SUDHL5 (cell line): ENCODE results near the genes CRACR2A, C12orf4, DYRK4 and KCNA5.

- PRO-cap: bidirectional peak, plus-strand start at chr12:3753236, minus-strand start at chr12:3753066
Measured at GRCh38 chr12:3752740-3753891, at the start of gene CRACR2A. TSS of gene CRACR2A (minus strand) at chr12:3753109.

DNA sequence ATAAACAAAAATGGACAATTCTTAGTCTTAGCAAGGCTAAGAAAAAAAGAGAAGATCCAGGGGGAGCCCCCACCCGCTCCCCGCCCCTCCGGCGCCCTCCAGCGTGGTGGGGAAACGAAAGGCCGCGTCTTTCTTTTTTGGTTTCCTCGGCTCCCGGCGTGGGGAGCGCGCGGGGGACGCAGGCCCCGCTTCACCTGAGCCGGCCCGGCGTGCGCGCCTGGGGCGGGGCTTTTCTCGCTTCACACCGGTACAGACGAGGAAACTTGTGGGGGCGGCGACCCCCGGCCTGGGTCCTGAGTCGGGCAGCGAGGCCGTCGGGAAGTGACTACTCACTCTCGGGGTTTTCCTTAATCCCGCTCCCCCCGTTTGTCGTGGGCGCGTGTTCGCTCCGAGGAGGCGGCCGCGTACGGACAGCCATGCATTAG is 34.5 kb downstream of the PARP11 start:
- PRO-cap: no peak

- PRO-cap: no peak
Measured at GRCh38 chr12:4012779-4013108, 139.5 kb upstream of the PARP11 start.

GRCh38 chr12:4148335-4148966 is 125.1 kb upstream of the CCND2 start:
- PRO-cap: no peak

DNA sequence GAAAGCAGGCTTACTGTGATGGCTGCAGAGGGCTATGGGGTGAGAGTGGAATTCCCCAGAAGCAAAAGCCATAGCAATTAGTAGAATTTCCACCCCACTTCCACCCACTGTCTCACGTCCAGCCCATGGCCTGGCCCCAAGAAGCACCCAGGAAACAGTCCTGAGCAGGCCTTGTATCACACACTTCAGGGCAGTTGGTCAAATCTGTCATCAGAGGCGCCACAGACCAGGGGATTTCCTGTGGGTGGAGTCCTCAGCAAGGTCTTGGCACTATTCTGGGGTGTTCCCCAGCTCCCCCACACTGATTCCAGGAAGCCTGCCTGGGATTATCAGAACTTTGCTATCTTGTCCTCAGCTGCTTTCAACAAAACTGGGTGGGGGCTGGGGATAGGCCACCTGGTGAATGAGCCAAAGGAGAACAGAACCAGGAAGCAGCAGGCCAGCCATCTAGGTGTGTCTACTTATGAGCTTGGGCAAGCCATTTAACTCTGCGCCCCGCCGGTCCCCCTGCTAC is 120.1 kb upstream of the CCND2 start:
- PRO-cap: no peak

- PRO-cap: no peak
Measured at GRCh38 chr12:4216938-4217482, 56.6 kb upstream of the CCND2 start.

GRCh38 chr12:4252609-4253073 is 20.9 kb upstream of the CCND2 start:
- PRO-cap: no peak

DNA sequence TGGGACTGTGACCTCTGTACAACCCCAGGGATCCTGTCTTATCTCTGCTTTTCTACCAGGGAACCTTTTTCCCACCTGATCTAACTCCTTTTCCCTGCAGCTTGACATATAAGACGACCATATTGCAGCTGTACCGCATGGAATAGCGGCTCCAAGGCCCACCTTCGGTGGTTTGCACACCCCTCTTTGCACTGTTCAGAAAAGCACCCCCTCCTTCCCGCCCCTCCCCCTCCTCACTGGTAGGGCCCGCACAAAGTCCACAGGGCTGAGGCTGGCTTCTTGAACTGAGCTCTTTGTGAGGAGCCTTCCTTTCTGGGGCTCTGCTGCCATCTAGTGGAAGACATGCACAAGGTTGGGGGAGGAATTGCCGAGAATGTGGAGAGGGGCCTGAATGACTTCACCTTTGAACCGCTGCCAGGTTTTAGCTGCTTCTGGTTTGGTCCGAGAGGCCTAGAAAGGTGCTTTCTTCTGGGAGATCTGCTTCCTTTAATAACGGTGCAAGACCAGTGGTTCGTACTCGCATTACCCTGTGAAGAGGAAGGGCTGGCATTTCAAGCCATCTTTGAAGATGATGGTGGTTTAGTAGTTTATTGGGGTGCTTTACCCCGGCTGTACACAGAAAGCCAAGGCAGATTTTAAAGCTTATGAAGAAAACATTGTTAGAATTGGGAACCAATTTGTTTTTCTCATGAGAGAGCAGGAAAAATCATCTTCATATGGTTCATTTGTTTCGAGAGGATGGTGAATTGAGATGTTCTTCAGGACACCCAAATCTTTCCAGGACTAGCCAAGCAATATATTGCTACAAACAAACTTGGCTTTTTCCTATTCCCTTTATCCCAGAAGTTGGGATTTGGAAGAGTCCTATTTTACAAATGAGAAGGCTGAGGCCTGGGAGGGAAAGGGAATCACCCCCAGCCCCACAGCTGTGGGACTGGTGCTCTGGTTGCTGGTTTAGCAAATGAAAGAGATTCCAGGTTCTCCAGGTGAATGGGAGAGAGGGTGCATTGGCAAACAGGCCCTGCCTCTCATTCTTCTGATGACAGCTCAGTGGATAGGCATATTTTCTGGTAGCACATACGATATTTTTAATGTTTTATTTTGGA is 3.6 kb downstream of the CCND2 start:
- PRO-cap: no peak

GRCh38 chr12:4537911-4538650 is at the start of gene C12orf4:
TSS of gene C12orf4 (minus strand) at chr12:4538469.
- PRO-cap: unidirectional peak, plus-strand start at chr12:4538287; unidirectional peak, minus-strand start at chr12:4538464; bidirectional peak, plus-strand start at chr12:4538844, minus-strand start at chr12:4538508

- PRO-cap: no peak
Measured at GRCh38 chr12:4561816-4562734, at the start of gene DYRK4. TSS of gene DYRK4 (plus strand) at chr12:4562208.

- PRO-cap: no peak
Measured at GRCh38 chr12:4701245-4701924, 18.8 kb upstream of the GALNT8 start.

DNA sequence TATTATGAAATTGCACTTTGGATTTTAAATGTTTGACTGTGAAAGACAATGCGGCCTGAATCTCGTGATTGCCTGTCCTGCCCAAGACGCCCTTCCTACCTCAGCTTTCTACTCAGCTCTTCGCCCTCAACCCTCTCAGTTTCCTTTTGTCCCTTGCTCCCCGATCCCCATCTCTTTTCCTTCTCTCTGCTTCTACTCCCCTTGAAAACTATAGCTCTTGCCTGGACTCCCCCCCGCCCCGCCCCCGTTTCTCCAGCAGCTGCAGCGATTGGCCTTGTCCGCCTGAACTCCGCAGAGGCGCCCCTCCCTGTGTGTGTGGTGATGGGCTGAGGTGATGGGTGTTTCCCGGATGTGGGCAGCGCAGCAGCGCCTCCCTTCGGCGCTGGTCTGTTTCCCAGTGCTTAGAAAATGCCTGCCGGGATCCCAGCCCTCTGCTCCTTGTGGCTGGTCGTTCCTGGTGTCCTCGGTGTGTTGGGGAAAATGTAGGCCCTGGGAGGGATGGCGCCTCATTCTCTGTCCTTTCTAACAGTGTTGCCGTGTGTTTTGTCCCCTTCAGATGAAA is 43.3 kb downstream of the GALNT8 start:
- PRO-cap: no peak

GRCh38 chr12:4911001-4911350 is 1.3 kb downstream of the KCNA1 start:
- PRO-cap: no peak

DNA sequence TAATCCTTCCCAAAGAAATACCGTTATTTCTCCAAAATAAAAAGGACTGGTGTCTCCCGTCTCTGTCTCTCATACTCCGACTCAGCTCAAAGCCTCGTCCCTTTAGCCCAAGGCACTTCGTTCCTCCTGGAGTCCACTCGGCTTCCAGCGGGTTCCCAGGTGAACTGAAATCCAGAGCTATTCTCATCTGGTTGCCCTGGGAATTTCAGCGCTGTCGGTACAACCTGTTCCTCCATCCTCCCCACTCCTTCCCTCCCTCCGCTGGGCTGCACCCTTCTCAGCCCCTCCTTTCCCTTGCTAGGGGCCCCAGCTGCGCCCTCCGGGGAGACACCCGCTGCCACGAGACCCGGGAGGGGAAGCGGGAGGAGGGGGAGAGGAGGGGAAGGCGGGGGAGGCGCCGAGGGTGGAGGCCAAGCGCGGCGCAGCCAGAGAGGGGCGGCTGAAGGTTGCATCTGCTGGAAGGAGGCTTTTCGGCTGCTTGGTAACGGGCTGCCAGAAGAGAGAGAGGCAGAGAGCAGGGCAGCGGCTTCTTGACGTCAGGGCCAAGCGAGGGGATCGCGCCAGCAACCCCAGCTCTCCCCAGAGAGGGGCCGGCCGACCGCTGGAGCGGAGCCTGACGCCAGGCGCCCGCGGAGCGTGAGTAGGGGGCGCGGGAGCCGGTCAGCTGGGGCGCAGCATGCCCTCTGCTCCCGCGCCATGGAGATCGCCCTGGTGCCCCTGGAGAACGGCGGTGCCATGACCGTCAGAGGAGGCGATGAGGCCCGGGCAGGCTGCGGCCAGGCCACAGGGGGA is at the start of gene KCNA5:
KCNA5 (plus strand) TSS at position 428 of the 792 bp plus-strand sequence.
- PRO-cap: no peak

- PRO-cap: no peak
Measured at GRCh38 chr12:5076581-5077105, 33.0 kb downstream of the KCNA5 start.

GRCh38 chr12:5080416-5080814 is 36.7 kb downstream of the KCNA5 start:
- PRO-cap: no peak

- PRO-cap: no peak
Measured at GRCh38 chr12:5138708-5139360, 95.2 kb downstream of the KCNA5 start.

DNA sequence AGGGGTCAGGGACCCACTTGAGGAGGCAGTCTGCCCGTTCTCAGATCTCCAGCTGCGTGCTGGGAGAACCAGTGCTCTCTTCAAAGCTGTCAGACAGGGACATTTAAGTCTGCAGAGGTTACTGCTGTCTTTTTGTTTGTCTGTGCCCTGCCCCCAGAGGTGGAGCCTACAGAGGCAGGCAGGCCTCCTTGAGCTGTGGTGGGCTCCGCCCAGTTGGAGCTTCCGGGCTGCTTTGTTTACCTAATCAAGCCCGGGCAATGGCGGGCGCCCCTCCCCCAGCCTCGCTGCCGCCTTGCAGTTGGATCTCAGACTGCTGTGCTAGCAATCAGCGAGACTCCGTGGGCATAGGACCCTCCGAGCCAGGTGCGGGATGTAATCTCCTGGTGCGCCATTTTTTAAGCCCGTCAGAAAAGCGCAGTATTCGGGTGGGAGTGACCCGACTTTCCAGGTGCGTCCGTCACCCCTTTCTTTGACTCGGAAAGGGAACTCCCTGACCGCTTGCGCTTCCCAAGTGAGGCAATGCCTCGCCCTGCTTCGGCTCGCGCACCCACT is 141.6 kb upstream of the NTF3 start:
- PRO-cap: no peak

- PRO-cap: no peak
Measured at GRCh38 chr12:5969068-5969420, 24.0 kb upstream of the ANO2 start.

GRCh38 chr12:6167667-6168313 is 32.4 kb upstream of the CD9 start:
- PRO-cap: unidirectional peak, minus-strand start at chr12:6167853; unidirectional peak, minus-strand start at chr12:6167960